Epithelial cell of alveolus of lung (primary cell): ENCODE data around the gene TMEM169.

- RAMPAGE, long total RNA, result no peak
- RRBS, result no CpG with 5 or more reads among the region's 2 CpGs
Observed at GRCh38 chr2:213132605-213133235, 18.7 kb downstream of the IKZF2 start.

DNA sequence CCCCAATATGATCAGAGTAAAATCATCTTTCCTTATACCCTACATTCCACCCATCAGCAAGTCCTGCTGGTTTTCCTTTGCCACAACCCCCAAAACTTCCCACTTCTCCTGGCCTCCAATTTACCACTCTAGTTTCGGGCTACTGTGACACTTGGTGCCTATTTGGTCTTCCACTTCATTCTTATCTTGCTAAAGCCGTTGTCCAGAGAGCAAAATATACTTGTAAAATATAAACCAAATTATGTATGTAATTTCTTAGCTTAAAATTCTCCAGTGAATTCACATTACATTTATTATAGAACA, 199.1 kb upstream of the VWC2L start:
- RAMPAGE, long total RNA, result no peak
- RRBS, result no CpG with 5 or more reads among the region's 2 CpGs

- RAMPAGE, long total RNA, result no peak
- RRBS, result no CpG with 5 or more reads among the region's 3 CpGs
Observed at GRCh38 chr2:214497547-214497981, 86.7 kb downstream of the VWC2L start.

- RAMPAGE, long total RNA, result no peak
- RRBS, result 93% methylated on average over 4 of the region's 9 CpGs
Observed at GRCh38 chr2:215406239-215406617, 29.6 kb downstream of the FN1 start.

- RAMPAGE, long total RNA, result no peak
- RRBS, result no CpG with 5 or more reads among the region's 2 CpGs
Observed at GRCh38 chr2:215418438-215419166, 17.3 kb downstream of the FN1 start.

GRCh38 chr2:215428112-215428421, 7.8 kb downstream of the FN1 start:
- RAMPAGE, long total RNA, result no peak
- RRBS, result no CpG with 5 or more reads among the region's 11 CpGs

DNA sequence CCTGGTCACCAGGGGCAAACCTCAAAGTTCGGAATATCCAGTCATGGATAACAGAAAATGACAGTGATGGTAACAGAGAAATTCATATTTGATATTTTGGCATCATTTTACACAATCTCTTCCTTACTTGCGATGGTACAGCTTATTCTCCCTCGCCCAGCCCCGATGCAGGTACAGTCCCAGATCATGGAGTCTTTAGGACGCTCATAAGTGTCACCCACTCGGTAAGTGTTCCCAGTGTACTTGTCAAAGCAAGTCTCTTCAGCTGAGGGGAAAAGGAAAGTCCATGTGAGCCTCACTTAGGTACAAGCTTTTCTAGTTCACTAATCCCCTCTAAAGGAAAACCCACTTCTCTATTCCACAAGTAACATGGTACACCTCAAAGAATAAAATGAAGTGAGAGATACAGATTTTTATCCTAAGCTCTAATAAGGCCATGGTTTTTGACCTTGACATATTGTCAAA, 2.6 kb downstream of the FN1 start:
- RAMPAGE, long total RNA, result no peak
- RRBS, result no CpG with 5 or more reads among the region's 6 CpGs

DNA sequence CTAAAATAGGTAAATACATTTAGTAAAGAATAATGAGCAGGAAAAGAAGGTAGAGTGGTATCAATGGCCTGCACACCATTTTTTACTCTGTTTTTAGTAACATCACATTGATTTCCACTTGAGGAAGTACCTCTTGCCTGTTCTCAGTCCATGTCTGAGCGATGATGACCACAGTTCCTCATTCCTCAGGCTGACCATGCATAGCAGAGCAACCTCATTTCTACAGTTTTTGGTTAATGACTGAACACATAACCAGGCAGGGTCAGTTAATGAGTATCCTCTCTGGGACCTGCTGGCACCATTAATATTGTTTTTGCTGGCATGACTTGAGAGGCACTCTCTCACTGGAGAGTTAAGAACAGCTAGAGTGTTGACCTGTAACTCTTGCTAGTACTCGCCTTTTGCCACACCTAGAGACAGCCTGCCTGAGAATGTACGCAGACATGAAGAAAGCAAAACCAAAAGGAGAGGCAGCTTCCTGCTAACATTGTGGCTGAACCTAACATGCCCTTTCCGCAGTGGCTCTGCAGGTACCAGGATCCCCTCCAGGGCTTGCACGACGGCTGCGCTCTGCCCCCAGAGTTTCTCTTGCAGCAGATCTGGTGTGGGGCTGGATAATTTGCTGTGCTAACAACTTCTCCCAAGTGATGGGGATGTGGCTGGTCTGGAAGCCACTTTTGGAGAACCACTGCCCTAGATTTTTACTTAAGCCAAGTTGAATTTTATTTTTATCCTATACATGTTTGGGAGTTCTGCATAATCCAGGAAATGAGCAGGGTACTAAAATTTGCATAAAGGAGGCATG, 23.8 kb downstream of the PECR start:
- RAMPAGE, long total RNA, result no peak
- RRBS, result no CpG with 5 or more reads among the region's 7 CpGs

DNA sequence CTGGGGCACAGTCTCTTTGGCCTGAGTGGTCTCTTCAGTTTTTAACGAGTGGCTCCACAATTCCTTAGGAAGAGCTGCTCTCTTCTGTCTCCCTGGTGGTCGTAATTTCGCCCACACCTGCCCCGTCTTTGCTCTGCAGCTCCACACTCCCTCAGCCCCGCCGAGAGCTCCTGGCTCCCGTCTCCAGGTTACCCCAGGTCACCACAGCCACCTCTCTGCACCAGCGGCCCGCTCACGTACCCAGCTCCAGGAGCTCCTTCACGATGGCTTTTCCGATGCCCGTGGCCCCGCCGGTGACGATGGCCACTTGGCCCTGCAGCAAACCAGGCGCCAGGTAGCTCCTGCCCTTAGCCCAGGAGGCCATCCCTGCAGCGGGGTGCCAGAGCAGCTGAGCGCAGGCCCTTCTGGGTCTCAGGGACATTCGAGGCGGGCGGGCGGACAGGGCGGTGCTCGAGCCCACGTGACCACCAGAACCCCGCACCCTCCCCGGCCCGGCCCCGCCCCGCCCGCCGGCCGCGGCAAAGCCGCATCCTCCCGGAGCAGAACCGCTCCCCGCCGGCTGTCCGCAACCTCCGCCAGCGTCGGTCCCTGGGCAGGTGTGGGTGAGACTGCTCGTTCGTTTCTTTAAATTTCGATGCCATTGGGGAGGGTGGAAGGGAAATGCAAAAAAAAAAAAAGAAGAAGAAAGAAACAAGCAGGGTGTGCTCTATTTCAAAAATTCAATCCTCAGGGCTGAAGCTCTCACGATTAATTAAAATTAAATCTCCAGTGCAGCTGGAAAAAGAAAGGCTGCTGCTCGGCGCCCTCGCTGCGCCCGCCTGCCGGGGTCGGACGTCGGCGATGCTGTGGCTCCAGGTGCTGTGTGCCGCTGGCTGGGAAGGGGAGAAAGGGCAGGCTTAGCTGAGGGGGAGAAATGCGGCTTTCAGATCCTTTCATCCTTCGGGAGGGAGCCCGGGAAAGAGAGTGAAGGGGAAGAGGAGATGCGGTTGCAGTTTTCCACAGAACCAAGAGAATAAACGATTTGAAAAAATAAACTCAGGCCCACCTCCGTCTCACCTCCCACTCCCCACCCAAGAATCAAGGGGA, at the start of gene TMEM169:
TSS of gene TMEM169 (plus strand) at position 542 of the 1,086 bp plus-strand sequence.
- RAMPAGE, long total RNA, result start-site peak on the minus strand centred at position 416 of the sequence, 41 bp wide, 89 and 28 reads in 2 replicates
- RRBS, result no CpG with 5 or more reads among the region's 65 CpGs

DNA sequence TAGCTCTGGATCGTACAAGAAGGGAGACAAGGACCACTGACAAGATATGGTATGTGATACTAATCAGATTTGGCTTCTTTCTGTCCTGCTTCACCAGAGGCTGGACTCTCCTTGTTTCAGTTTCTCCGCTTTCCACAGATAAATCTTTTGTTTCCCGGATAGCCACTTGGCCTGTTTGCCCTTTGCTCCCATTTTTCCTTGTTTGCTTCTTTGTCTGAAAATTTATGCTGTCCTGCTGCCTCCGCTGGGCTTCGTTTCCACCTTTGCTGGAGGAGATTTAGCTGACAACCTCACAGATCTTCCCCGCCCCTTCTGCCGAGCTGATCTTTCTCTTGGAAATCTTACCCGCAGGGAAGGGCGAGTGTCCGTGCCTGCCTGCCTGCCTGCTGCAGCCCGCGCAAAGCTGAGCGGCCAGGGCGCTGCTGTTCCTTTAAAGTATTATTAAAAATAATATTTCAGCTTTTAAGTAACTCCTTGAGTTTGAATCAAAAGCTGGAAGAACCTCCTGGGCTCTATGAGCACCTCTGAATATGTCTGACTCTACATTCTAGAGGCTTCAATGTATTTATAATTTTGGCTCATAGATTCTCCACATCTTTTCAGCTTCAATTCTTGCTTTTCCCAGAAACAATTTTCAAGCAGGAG, 1.4 kb upstream of the XRCC5 start:
- RAMPAGE, long total RNA, result no peak
- RRBS, result no CpG with 5 or more reads among the region's 14 CpGs

DNA sequence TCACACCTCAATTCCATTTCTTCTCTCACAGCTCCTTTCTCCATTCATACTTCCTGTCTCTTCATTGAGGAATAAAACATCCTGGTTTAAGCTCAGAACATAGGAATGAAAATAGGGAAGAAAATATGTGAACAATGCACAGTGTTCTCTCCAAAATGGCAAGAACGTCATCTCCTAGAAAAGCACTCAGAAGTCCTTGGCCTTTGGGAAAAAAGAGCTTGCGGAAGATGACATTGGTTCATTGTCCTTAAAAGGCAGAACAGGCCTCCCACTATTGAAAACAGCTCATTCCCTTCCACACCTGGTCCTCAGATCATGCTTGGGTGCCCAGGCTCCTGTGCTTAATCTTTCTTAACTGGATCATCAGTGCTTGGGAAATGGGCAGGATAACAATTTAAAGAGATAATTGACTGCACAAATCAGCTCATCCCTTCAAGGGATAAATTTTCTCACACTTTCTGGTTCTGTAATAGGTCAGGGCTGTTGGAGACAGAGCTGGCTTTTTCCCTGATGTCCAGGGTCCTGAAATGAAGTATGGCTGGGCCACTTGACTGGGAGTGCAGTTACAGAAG, 69.2 kb downstream of the MARCHF4 start:
- RAMPAGE, long total RNA, result no peak
- RRBS, result no CpG with 5 or more reads among the region's 2 CpGs

DNA sequence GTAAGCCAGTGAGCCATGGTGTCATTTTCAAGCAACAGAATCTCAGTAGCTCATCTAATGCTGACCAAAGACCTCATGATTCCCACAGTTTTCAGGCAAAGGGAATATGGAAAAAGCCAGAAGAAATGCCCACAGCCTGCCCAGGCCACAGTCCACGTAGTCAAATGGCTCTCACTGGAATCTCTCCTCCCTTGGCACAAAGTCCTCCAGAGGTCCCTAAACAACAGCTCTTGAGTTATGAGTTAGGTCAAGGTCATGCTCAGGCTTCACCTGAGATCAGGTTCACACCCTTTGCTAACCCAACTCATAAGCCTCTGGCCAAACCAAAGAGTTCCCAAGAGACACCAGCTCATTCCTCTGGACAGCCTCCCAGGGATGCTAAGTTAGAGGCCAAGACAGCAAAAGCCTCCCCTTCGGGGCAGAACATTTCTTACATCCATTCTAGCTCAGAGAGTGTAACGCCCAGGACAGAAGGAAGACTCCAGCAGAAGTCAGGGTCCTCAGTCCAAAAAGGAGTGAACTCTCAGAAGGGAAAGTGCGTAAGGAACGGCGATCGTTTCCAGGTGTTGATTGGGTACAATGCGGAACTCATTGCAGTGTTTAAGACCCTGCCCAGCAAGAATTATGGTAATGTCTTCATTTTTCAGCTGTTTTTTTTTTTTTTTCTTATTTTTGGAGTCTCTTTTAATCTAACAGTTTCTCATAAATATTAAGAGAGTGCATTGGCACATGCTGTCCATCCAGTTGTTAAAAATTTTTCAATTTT, 2.8 kb downstream of the SMARCAL1 start:
- RAMPAGE, long total RNA, result no peak
- RRBS, result no CpG with 5 or more reads among the region's 8 CpGs

GRCh38 chr2:216492204-216492656, 6.4 kb upstream of the RPL37A start:
- RAMPAGE, long total RNA, result no peak
- RRBS, result no CpG with 5 or more reads among the region's 5 CpGs

- RAMPAGE, long total RNA, result no peak
- RRBS, result no CpG with 5 or more reads among the region's 2 CpGs
Observed at GRCh38 chr2:216616208-216616588, 17.0 kb upstream of the IGFBP2 start.

- RAMPAGE, long total RNA, result no peak
- RRBS, result no CpG with 5 or more reads among the region's 3 CpGs
Observed at GRCh38 chr2:216697131-216697797, 1.9 kb upstream of the IGFBP5 start.

DNA sequence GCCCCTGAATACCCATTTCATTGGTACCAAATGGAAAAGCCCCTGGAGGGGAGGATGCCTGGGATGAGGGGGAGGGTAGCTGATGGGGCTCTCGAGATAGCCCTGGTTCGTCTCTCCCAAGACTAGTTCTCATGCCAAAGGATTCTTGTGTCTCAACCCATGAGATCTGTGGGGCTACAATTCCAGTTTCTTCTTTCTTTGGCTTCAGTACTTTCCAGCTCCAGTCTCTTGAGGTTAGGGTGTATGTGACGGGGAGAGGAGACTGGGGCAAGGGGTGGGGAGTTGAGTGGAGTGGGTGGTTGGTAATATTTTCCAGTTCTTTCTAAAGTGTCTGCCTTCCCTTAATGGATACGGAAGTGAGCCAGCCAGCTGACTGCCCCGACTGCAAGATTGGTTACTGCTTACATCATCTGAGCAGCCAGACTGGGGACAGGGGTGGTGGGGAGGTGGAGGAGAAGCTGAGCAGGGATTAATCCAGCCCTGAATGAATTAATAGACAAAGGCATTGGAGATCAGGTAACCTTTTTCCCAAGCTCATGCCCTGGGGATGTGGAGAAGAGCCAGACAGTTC, 67.8 kb downstream of the TNP1 start:
- RAMPAGE, long total RNA, result no peak
- RRBS, result no CpG with 5 or more reads among the region's 5 CpGs

GRCh38 chr2:216802641-216803305, 57.1 kb downstream of the TNP1 start:
- RAMPAGE, long total RNA, result no peak
- RRBS, result no CpG with 5 or more reads among the region's 9 CpGs

GRCh38 chr2:217105693-217106179, 245.9 kb upstream of the TNP1 start:
- RAMPAGE, long total RNA, result no peak
- RRBS, result no CpG with 5 or more reads among the region's 3 CpGs

GRCh38 chr2:217434096-217434561, 568.7 kb downstream of the TNS1 start:
- RAMPAGE, long total RNA, result no peak
- RRBS, result no CpG with 5 or more reads among the region's 4 CpGs

DNA sequence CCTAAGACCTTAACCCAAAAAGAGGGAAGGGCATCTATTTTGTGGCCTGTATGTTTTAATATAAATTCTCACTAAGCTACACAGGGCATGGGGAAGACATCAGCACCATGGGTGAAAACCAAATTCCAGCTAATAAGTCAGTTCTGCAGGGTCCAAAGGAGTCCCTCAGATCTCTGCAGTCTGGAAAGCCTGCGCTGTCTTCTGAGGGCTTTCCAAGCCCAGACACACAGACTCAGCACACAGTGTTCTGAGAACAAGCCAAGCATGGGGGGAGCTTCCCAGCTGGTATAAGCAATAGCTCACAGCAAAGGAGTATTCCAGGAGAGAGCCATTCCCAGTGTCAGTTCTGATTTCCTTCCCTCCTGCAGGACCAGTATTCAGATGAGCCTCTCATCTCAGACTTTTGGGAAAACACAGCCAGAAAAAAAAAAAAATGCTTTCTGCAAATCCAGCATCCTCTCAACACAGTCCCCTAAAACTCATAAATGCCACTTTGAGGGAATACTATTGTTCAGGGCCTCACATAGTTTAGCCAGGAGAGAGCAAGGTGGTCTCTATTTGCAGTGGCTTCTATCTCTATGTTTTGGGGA, 370.7 kb downstream of the TNS1 start:
- RAMPAGE, long total RNA, result no peak
- RRBS, result no CpG with 5 or more reads among the region's 1 CpG